SP-49 (cell line): ENCODE results near the genes COLEC12, CETN1, ENOSF1 and LPIN2.

GRCh38 chr18:210780-212064 lies 52.9 kb downstream of the USP14 start:
- PRO-cap = no peak

DNA sequence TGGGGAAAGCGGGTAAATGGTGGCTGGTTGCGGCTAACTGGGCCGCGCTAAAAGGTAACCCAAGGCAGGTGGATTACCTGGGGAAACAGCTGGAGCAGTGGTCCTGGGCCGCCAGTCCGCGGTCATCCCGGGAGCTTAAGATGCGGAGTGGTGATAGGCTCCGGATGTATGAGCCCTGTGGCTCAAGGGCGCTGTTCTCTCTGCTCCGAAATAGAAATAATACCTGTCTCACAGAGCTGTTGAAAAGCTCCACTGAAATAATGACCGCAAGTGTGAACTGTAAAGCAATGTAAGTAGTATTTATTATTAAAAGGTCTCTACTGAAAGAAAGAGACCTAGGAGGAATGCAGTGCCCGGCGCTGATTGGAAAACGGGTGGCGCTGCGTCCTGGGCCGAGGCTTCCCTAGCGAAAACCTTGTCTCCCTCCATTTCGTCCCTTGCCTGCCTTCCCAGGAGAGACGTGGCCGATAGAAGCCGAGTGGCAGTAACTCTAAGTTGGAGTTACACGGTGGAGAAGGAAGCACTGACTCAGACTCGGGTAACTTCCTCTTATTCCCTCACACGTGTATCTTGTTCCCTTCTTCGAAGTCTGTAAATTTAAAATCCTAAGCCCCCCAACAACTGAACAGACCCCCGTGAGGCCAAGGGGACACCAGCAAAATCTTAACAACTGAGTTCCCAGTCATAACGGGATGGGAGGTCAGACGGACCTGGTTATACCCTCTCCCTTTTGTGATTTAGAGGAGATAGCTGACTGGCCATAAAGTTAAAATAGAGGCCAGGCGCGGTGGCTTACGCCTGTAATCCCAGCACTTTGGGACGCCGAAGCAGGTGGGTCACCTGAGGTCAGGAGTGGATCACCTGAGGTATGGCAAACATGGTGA lies 731 bp upstream of the THOC1 start:
- PRO-cap = no peak

DNA sequence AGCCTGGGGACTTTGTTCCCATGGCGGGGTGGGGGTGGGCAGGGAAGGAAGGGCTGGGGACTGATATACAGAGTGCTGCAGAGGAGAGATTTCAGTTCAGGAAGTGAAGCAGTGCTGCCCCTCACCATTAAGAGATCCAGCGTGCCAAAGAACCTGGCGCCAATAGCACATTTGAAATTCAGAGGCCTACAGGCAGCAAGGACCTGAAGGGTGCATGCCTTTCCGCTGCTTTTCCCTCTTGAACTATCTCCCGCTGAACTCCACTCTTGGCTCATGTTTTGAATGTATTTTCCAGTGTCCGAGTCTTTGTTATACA lies 94.7 kb upstream of the THOC1 start:
- PRO-cap = no peak

GRCh38 chr18:500305-501062 lies at the start of gene COLEC12:
Gene COLEC12, minus strand, starts transcription at chr18:500701.
- PRO-cap = no peak

DNA sequence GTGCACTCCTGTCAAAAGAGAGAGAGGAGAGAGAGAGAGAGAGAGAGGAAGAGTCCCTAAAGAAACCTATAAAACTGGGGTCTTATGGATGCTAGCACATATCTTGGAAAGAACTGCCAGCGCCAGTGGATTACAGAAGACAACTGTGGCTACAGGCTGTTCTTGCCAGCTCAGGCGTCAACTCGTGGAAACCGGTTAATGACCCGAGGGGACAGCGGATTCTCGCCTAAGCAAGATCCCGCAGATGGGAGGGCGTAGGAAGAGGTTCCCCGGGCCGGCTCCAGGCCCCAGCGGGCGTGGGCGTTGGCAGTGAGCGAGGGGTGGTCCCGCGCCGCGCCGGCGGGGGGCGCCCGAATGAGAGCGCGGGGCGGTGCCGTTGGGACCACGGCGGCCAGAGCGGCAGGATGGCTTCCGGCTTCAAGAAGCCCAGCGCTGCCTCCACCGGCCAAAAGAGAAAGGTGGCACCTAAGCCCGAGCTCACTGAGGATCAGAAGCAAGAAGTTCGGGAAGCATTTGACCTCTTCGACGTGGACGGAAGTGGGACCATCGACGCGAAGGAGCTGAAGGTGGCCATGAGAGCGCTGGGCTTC lies at the start of gene CETN1:
Gene CETN1, plus strand, starts transcription at position 376 of the 590 bp plus-strand sequence.
- PRO-cap = no peak

- PRO-cap = no peak
Measured at GRCh38 chr18:657233-657443, 315 bp upstream of the TYMS start.

GRCh38 chr18:666044-666326 lies 8.5 kb downstream of the TYMS start:
- PRO-cap = no peak

DNA sequence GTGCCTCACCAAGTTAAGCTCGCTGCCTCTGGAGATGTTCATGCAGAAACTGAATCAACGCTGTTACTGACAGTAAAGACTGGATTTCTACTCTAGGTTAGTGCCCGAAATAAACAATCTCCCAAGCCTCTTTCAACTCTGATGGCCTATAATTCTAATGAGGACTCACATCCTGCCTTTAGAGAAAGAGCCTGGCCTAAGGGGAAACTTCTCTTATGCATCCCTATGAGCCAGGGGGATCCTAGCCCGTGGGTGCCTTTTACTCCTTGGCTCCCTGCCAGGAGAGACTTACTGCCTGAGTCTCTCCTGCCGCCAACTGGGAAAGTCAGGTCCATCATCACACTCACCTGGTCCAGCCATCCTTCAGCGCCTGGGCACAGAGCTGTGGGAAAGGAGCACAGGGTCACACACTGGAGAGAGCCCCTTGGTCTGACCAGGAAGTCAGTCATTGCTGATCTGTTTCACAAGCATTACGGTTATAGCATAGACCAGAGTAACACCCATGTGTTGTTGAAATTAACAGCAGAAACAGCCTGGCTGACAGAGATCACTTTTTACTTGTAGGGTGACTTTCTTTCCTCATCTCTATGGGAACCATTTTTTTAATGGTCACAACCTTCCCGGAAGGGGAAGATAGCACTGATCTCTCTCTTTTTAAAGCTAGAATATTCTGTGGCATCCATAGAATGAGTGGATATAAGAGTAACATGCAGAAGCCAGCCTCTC lies 24.0 kb downstream of the ENOSF1 start:
- PRO-cap = no peak

DNA sequence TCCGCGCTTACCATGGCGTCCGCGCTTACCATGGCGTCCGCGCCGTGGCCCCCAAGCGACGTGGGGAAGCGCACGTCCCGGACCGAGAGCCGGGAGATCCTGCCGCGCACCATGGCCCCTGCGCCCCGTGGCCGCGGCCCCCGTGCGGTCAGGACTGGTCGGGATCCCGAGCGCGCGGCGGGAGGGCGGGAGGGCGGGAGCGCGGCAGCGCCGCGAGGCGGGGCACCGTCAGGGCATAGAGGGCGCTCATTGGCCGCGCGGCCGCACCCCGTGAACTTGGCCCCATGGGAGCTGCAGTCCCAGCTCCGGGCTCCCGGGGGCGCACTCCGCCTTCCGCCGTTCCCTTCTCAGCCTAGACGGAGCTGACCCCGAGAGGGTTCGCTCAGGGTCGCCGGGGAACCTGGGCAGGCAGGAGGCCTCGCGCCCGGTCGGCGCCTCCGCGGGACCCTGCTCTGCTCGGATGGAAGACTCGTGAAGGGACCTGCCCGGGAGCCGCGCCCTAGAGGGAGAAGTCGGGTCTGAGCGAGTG lies at the start of gene ENOSF1:
Gene ENOSF1, minus strand, starts transcription at position 156 of the 529 bp plus-strand sequence.
- PRO-cap = bidirectional peak, plus-strand start at position 329 of the sequence, minus-strand start at position 129 of the sequence

DNA sequence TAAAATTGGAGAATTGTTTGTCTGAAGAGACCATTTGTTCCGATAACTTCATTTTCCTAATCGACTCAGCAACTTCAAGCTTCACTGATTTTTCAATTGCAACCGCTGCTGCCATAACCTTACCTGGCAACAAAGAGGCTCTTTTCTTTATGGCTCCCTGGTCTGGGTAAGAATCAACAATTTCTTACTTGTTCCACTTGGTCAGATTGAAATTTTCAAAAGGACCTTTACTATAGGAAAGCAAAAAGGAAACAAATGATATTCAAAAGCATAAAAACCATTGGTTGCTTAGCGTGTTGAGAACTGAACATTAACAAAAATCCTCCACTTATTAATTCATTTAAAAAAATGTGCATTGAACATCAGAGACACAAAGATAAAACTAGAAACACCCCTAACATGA lies 24.2 kb downstream of the ADCYAP1 start:
- PRO-cap = no peak

- PRO-cap = no peak
Measured at GRCh38 chr18:2056519-2057097, 514.7 kb downstream of the METTL4 start.

DNA sequence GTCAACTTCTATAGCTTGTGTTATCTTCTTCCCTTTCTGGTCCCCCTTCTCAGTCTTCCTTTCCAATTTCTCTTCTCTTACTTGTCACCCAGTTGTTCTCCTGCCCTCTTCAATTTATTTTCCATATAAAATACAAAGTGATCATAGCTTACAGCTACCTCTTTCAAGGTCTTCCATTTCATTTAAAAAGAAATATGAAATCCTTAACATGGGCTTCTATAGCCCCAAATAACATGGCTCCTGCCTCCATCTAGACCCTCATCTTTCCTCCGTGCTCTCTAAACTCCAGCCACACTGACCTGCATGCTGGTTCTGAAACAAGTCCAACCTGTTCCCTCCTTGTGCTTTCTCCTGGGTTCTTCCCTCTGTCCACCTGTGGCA lies 443.9 kb downstream of the METTL4 start:
- PRO-cap = no peak

- PRO-cap = no peak
Measured at GRCh38 chr18:2656942-2657191, 1.3 kb downstream of the SMCHD1 start.

GRCh38 chr18:2673180-2673454 lies 17.6 kb downstream of the SMCHD1 start:
- PRO-cap = no peak

- PRO-cap = no peak
Measured at GRCh38 chr18:2845981-2846829, 601 bp upstream of the EMILIN2 start.

DNA sequence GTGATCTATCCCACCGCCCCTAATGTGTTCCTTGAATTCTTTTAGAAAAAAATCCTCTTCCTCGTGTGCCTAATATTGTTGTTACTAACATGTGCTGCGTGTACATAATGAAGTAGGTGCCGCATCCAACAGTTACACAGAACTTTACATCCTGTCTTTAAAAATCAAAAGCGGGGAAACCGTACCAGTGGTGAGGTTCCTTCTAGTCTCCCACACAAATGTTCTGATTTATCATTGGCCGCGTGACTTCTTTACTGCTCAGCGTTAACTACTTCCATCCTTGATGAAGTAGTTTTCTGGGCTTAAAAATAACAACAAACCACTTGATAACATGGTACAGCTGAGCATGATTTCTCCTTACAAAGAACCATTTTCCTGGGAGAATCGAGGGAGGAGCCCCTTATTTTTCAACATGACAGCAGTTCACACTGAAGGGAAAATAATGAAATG lies 9.7 kb downstream of the EMILIN2 start:
- PRO-cap = no peak

GRCh38 chr18:2919402-2919977 lies 72.7 kb downstream of the EMILIN2 start:
- PRO-cap = no peak

DNA sequence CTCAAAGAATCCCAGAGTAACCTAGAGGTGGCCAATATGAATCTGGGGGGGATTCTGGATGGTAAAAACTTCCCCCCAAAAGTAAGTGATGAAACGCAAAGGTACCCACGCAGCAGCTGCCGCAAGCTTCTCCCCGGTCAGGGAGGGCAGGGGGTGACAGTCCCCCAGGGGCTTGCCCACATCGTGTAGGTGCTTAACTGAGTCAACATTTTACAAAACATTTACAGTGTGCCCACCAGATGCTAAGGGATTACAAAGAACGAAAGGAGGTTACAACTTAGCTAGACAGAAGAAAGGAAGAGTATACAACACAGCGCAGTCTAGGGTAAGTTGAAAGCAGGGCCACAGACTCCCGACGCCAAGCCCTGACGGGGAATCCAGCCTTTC lies 45.6 kb downstream of the LPIN2 start:
- PRO-cap = no peak

GRCh38 chr18:3012219-3012971 lies 549 bp downstream of the LPIN2 start:
- PRO-cap = no peak

- PRO-cap = unidirectional peak, plus-strand start at chr18:3013022; unidirectional peak, minus-strand start at chr18:3013142; unidirectional peak, minus-strand start at chr18:3013257
Measured at GRCh38 chr18:3012972-3013786, at the start of gene LPIN2. Gene LPIN2, minus strand, starts transcription at chr18:3013144.